Body of pancreas (tissue), 2 donors: ENCODE data around the genes NTS, CEP290 and GALNT4.

DNA sequence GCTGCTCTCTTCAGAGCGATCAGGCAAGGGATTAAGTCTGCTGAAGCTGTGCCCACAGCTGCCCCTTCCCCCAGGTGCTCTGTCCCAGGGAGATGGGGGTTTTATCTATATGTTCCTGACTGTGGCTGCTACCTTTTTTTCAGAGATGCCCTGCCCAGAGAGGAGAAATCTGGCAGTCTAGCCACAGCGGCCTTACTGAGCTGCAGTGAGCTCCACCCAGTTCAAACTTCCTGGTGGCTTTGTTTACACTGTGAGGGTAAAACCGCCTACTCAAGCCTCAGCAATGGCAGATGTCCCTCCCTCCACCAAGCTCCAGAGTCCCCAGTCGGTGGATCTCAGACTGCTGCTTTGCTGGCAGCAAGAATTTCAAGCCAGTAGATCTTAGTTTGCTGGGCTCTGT lies 52.0 kb upstream of the TMTC2 start:
- PRO-cap = no peak
- RAMPAGE, long total RNA, 2 experiments = no peak in any of the 2 experiments

- PRO-cap = no peak
- RAMPAGE, long total RNA, 2 experiments = no peak in any of the 2 experiments
Measured at GRCh38 chr12:82682845-82683340, 3.8 kb upstream of the TMTC2 start.

GRCh38 chr12:83537504-83537918 lies 850.8 kb downstream of the TMTC2 start:
- PRO-cap = no peak
- RAMPAGE, long total RNA, 2 experiments = no peak in any of the 2 experiments

DNA sequence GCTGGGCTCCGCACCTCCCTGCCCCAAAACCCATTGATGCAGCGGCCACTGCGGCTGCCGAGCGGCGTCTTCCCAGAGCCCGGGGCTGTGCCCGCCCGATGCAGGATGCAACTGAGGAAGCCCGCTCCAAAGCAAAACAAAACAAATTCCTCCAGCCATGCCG lies 235 bp upstream of the SLC6A15 start:
- PRO-cap = no peak
- RAMPAGE, long total RNA, 2 experiments = no peak in any of the 2 experiments

- PRO-cap = unidirectional peak, minus-strand start at chr12:85736344
- RAMPAGE, long total RNA, 2 experiments = no peak in any of the 2 experiments
Measured at GRCh38 chr12:85736191-85736521, 100.1 kb downstream of the RASSF9 start.

DNA sequence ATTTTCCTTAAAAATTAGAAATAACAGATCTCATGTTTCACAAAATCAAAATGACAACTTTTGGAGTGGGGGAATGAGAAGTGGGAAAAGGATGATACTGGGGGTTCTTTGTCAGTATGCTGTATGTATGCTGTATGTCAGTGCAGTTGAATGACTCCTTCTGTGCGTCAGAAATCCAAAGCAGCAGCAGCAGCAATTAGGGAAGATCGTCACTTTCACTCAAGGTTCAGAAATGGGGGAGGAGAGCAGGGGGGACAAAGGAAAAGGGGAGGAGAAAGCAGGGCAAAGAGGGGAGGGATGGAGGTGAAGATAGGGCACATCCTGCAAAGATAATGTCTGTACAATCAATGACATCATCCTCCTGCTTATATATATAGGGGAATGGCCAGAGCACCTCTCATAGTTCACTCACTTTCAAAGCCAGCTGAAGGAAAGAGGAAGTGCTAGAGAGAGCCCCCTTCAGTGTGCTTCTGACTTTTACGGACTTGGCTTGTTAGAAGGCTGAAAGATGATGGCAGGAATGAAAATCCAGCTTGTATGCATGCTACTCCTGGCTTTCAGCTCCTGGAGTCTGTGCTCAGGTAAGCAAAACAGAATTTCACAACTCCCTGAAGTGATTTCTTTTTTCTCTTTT lies at the start of gene NTS:
TSS of gene NTS (plus strand) at position 400 of the 634 bp plus-strand sequence.
- PRO-cap = no peak
- RAMPAGE, long total RNA, 2 experiments = no peak in any of the 2 experiments

DNA sequence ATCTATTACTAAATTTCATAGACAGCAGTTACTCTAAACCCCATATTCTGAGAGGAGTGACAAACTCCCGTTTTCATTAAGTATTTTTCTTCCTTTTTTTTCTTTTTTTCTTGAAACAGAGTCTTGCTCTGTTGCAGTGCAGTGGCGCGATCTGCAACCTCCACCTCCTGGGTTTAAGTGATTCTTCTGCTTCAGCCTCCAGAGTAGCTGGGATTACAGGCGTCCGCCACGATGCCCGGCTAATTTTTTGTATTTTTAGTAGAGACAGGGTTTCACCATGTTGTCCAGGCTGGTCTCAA lies 136.9 kb downstream of the MGAT4C start:
- PRO-cap = unidirectional peak, plus-strand start at position 135 of the sequence
- RAMPAGE, long total RNA, 2 experiments = no peak in any of the 2 experiments

GRCh38 chr12:86601095-86601552 lies 344.9 kb upstream of the MGAT4C start:
- PRO-cap = no peak
- RAMPAGE, long total RNA, 2 experiments = no peak in any of the 2 experiments

DNA sequence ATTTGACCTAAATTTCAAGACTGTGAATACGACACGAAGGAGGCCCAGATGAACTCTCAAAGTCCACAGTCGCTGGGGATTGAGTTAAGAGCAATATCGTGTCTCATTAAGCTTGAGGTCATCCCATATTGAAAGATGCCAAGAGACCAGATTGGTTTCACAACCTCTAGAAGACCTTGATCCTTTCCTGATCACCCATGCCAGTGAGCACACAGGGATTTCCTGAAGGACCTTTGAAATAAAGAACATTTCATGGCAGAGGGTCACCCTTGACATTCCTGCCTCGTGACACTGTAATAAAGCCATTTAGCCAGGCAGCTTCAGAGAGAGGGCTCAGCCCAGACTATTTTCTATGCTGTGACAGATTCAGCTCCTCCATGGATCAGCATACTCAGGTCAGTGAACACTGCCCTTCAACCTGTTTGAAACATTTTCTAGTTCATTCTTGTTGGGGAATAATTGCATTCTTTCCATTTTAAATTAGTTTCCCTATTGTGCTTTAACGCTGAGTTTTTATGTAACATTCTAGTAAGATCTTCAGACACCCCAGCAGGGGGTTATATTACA lies 213.3 kb downstream of the C12orf50 start:
- PRO-cap = no peak
- RAMPAGE, long total RNA, 2 experiments = start-site peak on the plus strand in 1 of 2 experiments, centred at position 330 of the sequence, 6 reads per replicate

- PRO-cap = bidirectional peak, plus-strand start at chr12:88142307, minus-strand start at chr12:88142074
- RAMPAGE, long total RNA, 2 experiments = start-site peak on the plus strand in 2 of 2 experiments, at chr12:88142290-88142329 at its widest, 68 to 98 reads per replicate; start-site peak on the minus strand in 2 of 2 experiments, at chr12:88142042-88142088 at its widest, 42 to 62 reads per replicate
Measured at GRCh38 chr12:88141499-88142614, at the start of gene CEP290. Gene CEP290 (minus strand): TSS chr12:88142088.

DNA sequence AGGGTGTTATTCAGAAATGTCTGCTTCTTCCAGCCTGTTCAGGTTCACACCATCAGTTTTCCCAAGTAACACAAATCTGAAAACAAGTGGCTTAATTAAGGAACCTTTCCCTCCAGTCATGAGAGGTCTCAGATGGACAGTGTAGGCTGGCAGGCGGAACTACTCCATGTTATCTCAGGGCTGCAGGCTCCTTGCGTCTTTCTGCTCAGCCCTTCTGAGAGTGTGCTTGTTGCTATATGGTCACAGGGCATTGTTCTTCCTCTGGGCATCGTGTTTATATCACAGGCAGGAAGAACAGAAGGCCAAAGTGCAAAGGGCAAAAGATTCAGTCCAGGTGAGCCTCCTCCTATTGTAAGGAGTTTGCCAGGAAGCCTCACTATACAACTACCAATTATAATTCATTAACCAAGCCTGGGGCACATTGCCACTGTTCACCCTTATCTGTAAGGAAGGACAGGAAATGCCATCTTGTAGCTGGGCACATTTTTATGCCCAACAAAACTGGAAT lies 195.4 kb upstream of the KITLG start:
- PRO-cap = no peak
- RAMPAGE, long total RNA, 2 experiments = no peak in any of the 2 experiments

DNA sequence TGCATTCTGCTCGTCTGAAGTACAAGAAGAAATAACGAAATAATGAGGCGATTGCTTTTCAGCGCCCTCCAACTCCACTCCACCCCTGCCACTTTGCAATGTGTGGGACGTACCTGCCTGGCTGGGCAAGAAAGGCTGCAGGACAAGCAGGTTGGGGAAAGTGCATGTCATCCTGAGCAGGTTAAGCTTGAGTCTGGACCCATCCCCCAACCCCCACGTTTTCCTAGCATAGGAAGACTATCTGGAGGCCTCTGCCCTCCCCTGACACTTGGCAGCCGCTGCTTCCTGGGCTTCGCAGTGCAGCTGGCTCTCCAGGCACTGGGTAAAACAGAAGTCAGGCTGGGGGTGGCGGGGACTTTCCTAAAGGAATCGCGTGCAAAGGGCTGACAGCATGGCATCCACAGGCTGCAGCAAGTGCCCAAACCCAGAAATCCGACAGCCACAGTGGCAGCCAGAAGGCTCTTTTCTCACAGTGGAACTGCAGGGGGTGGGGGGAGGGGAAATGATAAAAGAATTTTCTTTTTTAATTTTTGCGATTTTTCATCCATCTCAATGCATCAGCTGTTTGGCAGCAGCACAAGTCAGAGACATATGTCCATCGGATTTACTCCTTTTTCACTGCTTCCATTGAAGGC lies 253.5 kb downstream of the DUSP6 start:
- PRO-cap = no peak
- RAMPAGE, long total RNA, 2 experiments = no peak in any of the 2 experiments

GRCh38 chr12:89225334-89225836 lies 126.9 kb downstream of the DUSP6 start:
- PRO-cap = no peak
- RAMPAGE, long total RNA, 2 experiments = no peak in any of the 2 experiments

DNA sequence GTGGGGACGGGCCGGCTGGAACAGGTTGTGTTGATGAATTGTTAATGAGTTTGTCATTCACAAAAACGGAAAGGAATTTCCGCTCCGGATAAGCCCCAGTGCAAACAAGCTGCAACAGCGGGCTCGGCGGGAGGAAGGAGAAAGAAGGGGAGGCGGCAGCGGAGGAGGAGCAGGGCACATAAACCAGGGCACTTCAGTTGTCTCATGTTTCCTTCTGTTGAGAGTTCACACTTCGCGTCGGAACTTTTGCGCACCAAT lies 203 bp upstream of the DUSP6 start:
- PRO-cap = bidirectional peak, plus-strand start at position 207 of the sequence, minus-strand start outside the sequence
- RAMPAGE, long total RNA, 2 experiments = no peak in any of the 2 experiments

GRCh38 chr12:89382229-89382724 lies 30.0 kb upstream of the DUSP6 start:
- PRO-cap = no peak
- RAMPAGE, long total RNA, 2 experiments = no peak in any of the 2 experiments

DNA sequence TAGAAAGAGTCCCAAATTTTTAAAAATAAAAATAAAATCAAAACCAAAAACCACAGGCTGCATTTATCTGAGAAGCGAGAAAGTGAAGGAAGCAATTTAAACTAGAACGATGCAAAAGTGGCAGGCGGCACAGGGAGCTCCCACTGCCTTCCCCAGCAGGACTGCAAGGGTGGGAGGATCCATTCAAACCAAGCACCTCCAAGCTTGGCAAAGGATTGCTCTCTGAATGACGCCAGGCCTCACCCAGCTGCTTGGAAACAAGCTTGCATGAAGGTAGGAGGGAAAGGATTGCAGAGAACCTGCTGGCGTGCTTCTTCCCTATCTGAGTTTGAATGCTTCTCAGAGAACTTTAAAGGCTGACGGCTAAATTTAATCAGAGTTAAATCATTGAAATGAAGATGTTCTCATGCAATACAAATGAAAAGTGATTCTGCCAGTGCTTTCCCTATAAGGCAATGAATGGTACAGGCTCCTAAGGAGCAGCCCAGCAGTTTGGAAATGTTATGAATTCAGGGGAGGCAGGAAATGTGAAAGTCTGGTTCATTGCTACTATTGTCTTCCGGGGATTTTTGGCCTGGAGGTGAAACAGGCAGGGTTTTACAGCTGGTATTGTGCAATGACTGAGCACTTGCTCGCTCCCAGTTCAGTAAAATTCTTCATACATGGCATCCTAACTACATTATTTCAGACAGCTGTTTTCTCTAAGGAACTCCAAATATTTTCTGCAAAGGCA lies 31.8 kb upstream of the DUSP6 start:
- PRO-cap = no peak
- RAMPAGE, long total RNA, 2 experiments = no peak in any of the 2 experiments

DNA sequence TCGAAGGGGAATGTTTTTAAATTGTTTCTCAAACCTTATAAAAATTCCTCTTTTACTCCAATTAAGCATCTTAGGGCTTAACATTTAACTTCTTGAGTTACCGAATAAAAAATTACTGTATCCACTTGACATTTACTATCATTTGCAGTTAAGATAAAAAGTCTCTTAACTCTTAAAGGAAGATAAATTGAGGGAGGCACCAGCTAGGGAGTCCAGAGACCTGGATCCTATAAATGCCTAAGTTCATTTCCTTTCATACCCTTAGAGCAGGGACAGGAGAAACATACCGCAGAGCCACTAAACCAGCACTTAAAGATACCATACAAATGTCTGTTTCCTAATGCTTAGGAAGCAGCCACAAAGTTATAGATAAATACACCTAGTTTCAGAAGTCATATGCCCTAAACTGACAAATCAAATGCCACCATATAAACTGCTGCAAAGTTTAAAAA lies 71.4 kb downstream of the GALNT4 start:
- PRO-cap = no peak
- RAMPAGE, long total RNA, 2 experiments = no peak in any of the 2 experiments

GRCh38 chr12:89523324-89524352 lies 958 bp downstream of the GALNT4 start:
- PRO-cap = no peak
- RAMPAGE, long total RNA, 2 experiments = no peak in any of the 2 experiments

- PRO-cap = bidirectional peak, plus-strand start at chr12:89524591, minus-strand start at chr12:89524547; bidirectional peak, plus-strand start at chr12:89524869, minus-strand start at chr12:89524759
- RAMPAGE, long total RNA, 2 experiments = start-site peak on the minus strand in 2 of 2 experiments, at chr12:89524750-89524769 at its widest, 50 to 94 reads per replicate
Measured at GRCh38 chr12:89524353-89525064, at the start of gene GALNT4. Gene GALNT4 (minus strand): TSS chr12:89524796.

GRCh38 chr12:89862639-89863264 lies 154.1 kb upstream of the ATP2B1 start:
- PRO-cap = no peak
- RAMPAGE, long total RNA, 2 experiments = no peak in any of the 2 experiments